Left lobe of liver (tissue), 1 donor: Measurements from ENCODE around the gene CADM1.

DNA sequence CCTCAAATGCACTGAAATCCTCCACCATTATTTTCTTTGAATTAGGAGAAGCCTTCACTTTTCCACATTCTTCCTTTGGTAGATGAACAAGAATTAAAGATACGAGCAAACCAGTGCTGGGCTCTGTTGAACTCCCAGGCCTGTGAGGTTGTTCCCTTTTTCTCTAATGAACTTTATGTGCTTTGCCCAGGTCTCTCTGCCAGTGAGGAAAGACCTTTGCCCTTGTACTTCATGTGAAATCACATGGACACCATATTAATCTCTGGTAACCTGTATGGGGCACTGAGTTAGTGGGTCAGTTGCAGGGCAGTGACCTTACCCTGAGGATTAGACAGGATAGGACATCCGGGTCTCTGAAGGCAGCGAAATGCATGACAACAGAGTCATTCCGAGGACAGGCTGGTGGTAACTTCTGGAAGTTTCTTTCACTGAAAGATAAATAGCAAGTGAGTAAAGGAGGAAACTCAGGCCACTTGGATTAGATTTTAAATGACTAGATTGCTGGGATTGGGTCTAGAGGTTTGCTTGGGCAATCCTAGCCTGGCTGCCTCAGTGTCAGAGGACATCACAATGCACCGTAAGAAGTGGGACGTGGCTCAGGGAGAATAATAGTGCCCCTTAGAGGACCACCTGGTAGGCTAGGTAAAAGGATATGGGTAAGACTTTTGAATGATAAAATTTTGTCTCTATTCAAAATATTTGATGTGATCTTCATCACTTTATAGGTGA lies 93.8 kb downstream of the ZBTB16 start:
- PRO-cap = bidirectional peak, plus-strand start at position 285 of the sequence, minus-strand start at position 144 of the sequence

DNA sequence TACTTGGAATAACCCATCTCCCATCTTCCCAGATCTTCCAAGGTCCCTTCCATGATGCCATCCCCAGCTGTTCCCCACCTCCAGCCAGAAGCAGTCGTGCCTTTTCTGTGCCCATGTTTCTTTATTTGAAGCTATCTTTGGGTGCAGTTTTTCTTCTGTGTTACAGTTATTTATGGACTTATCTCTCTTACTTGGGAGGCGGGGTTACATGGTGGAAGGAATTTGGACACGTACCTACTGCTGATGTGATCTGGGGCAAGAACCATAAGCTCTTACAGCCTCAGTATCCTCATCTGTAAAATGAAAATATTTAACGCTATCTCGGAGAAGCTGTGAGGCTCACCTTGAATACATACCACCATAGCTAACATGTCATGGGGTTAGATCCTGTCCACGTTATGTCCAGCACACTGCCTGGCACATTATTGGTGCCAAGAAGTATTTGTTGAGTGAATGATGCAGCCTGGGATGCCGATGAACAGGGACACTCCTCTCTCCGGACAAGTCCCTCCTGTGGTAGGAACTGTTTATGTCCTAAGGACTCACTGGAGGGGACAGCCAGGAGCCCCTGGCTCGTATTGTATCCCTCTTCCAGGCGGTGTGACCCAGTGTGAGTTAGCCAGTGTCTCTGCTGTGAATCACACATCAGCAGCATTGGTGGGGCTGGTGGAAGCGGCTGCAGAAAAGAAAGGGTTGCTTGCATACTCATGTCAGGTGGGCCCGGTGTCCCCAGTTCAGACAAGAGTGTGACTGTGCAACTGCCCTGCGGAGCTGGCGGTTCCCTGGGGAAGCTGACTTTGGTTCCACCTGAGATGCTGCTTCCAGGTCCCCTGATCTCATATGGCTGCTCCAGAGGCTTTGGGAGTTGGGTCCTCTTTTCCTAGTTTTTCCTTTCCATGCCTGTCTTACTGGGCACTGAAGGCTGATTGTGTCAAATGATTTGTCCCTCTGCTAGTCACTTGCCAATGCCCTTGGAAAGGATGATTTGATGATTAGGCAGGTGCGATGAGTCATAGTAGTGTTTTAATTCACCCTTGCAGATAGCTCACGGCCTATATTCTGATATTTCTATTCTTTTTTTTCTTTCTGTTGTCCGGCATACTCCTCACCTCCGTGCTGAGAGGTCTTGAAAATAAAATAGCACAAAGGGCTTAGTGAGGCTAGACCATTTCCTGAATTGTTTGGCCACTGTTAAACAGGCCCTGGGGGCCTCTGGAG lies 99.3 kb downstream of the ZBTB16 start:
- PRO-cap = no peak

GRCh38 chr11:114175535-114176794 lies 116.5 kb downstream of the ZBTB16 start:
- PRO-cap = bidirectional peak, plus-strand start at chr11:114176542, minus-strand start at chr11:114176470

DNA sequence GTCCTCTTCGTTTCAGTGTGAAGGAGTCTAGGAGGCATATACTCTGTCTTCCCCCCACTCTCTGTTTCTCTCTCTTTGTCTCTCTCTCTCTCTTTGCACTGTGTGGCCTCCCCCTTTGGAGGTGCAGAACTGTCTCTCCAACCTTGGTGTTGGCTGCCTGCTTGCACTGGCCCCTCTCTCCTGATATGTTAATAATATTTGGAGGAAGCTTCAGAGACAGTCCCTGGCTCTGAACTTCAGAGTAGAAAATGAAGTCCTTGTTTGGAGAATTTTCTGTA lies 98.9 kb upstream of the NNMT start:
- PRO-cap = no peak

- PRO-cap = no peak
Measured at GRCh38 chr11:114215651-114216298, 80.4 kb upstream of the NNMT start.

DNA sequence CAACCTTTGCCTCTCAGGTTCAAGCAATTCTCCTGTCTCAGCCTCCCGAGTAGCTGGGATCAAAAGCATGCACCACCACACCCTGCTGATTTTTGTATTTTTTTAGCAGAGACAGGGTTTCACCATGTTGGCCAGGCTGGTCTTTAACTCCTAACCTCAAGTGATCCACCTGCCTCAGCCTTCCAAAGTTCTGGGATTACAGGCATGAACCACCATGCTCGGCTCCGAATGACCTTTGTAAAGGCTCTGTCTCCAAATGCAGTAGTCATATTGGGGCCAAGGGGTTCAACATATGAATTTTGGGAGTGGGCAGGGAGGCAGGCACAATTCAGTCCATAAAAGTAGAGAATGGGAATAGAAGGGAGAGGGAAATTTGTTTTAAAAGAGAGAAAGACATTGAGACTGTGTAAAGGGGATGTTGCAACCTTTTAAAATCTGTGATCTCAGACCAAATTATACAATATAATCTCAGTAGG lies 25.3 kb upstream of the NNMT start:
- PRO-cap = no peak

DNA sequence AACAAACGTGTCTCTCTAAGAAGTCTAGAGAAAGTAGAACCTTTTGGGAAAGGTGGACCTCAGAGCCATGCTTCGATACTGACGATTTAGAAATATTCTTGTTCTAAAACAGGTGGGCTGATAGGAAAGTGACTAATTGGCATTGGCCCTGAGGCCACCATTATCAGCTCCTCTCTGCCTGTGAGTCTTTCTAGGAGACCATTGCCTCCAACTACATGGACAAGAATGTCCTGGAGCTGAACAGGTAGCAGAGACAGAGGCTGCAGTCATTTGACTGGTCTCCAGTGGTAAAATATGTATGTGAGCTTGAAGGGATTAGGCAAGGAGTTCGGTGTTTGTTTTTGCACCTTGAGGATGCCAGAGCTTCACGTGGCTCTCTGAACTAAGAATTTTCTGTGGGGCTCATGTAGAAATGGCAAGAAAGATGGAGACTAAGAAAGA lies 22.0 kb upstream of the NNMT start:
- PRO-cap = no peak

DNA sequence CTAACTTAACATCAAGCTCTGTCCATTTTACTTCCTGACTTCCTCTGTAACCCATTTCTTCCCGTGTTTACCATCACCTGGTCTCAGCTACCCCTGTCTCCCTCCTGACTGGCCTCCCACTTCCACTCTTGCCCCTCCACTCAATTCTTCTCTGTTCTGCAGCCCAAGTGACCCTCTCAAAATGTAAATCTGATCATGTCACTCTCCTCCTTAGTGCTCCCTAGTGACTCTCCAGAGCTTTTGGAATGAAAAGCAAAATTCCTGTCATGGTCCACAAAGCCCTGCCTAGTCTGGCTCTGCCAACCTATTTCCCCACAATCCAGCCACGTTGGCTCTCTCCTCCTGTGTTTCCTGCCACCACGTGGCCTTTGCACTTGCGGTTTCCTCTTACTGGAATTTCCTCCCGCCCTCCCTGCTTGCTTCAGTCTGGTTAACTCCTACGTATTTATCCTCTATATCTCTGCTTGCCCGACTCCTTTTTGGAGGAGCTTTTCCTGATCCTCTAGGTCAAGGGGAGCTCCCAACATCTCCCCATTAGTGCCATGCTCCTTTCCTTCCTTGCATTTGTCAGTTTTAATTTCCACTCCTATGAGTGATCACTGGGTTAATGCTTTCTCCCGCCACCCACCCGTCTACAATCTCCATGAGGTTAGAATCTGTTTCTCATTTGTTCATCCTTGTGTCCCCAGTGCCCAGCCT lies 11.3 kb downstream of the NNMT start:
- PRO-cap = bidirectional peak, plus-strand start at position 415 of the sequence, minus-strand start at position 247 of the sequence

GRCh38 chr11:114313764-114314269 lies 17.6 kb downstream of the NNMT start:
- PRO-cap = no peak

DNA sequence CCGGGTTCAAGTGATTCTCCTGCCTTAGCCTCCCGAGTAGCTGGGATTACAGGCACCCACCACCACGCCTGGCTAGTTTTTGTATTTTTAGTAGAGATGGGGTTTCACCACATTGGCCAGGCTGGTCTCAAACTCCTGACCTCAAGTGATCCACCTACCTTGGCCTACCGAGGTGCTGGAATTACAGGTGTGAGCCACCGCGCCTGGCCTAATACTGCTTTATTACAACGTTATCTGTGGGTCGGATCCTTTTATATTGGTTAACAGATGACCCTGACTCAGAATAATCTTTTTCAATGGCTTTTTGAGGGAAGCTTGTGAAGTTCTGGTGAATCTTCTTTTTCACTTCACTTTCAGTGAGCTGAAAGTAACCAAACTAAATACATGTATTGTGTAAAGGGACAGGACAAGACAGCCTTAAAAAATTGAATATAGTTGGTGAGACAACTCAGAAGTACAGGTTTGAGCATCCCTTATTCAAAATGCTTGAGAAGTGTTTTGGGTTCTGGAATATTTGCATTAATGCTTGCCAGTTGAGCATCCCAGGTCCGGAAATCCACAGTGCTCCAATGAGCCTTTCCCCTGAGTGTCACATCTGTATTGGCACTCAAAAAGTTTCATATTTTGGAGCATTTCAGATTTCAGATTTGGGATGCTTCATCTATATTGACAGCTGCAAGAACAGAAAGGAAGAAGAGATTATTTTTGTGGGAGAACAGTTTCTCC lies 9.2 kb downstream of the RBM7 start:
- PRO-cap = no peak

GRCh38 chr11:115500539-115501579 lies 3.4 kb downstream of the CADM1 start:
- PRO-cap = no peak

GRCh38 chr11:115503820-115504540 lies at the start of gene CADM1:
Gene CADM1 (minus strand): TSS chr11:115504415.
- PRO-cap = bidirectional peak, plus-strand start at chr11:115504673, minus-strand start at chr11:115504415

DNA sequence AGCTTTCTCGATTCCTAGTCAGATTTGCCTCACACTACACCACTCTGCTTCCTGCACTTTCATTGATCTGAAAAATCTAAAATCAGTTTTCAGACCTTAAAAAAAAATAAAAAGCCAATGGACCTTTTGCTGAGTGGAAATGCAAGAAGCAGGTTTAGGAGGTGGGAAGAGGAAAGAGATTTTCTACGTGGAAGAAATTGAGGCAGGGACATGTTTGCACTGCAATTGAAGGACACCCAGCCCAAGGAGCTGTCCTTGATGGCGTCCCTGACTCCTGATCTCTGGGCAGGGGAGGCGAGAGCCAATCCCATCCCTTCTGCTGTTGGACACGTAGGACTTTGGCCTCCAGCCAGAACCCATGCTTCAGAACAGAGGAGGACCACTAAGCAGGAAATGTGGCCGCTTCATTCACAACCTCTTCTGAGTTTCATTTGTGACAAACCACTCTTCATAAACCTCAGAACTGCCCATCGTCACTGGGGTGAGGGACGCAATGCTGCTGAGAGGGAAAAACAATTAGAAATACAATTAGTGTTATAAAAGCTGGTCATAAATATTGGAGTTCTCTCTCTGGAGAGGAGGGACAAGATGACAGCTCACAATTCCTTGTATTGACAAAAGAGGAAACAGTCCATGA lies 216.3 kb upstream of the CADM1 start:
- PRO-cap = no peak

DNA sequence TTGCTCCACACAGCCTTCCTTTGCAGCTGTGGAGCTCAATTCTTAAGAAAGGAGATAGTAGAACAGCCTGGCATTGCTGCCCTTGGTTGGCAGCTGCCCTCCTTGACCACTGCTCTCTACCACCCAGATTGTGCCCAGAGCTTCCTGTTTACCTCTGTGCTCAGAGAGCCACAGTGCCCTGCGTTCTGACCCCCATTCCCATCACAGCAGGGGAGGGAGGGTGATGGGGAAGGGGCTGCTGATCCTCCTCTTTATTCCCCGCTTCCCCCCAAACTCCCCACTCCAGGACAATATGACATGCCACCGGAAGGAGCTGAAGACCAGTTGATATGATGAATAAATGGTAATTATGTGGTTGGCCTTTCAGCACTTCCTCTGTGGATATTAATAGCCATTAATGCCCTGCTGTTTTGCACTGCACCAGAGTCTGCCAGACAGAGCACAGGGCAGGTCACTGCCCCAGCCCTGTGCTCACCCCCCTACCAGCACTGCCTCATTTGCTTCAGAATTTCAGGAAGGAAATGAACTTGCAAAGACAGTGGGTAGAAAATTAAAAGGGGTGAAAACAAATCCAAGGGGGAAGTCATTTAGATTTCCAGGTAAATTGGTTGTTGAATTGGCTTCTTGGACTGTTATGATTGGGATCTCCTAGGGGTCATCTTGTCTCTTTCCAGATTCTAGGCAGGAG lies 426.9 kb upstream of the CADM1 start:
- PRO-cap = no peak

DNA sequence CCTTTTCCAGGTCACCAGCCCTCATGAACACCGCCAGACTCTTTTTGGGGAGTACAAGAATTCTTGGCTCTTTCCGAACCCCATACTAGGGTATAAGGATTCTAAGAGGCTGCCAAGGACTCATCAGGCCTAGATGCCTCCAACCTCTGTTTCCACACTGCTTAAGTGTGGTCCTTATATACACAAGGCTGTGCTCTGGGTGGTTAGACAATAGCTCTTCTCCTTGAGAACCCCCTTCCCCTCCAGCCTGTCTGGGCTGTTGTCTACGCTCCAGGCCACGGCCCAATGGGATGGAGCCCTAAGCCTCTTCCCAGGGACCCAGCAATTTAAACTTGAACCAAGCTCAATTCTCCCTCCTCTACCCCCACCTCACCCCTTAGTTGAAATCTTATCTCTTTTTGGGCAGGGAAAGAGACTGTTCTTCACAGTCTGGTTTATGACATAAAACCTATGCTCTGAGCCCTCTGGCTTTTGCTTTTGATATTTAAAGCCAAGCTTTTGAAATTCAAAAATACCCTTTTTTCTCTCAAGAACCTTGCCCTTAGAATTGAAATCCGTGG lies 327.3 kb downstream of the BUD13 start:
- PRO-cap = no peak

DNA sequence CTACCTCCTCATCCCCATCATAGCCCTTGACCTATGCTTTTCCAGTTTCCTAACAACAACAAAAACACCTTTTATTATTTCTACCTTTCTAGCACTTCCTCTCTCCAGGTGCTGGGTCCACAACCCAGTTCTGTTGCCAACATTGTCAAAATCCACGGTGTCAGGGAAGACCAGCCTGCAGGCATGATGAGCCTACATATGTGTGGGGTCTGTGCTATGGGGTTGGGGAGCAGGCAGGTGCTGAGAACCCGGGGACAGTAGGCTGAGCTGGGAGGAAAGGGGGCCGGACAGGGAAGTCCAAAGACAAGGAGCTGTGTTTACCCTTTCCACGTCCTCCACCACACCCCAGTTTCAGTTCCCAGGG lies 716 bp upstream of the ZPR1 start:
- PRO-cap = bidirectional peak, plus-strand start at position 148 of the sequence, minus-strand start outside the sequence

- PRO-cap = bidirectional peak, plus-strand start at chr11:116832543, minus-strand start at chr11:116832343; bidirectional peak, plus-strand start at chr11:116832976, minus-strand start at chr11:116832944; bidirectional peak, plus-strand start at chr11:116833149, minus-strand start at chr11:116833088
Measured at GRCh38 chr11:116832169-116833270, 2.8 kb downstream of the APOC3 start.

DNA sequence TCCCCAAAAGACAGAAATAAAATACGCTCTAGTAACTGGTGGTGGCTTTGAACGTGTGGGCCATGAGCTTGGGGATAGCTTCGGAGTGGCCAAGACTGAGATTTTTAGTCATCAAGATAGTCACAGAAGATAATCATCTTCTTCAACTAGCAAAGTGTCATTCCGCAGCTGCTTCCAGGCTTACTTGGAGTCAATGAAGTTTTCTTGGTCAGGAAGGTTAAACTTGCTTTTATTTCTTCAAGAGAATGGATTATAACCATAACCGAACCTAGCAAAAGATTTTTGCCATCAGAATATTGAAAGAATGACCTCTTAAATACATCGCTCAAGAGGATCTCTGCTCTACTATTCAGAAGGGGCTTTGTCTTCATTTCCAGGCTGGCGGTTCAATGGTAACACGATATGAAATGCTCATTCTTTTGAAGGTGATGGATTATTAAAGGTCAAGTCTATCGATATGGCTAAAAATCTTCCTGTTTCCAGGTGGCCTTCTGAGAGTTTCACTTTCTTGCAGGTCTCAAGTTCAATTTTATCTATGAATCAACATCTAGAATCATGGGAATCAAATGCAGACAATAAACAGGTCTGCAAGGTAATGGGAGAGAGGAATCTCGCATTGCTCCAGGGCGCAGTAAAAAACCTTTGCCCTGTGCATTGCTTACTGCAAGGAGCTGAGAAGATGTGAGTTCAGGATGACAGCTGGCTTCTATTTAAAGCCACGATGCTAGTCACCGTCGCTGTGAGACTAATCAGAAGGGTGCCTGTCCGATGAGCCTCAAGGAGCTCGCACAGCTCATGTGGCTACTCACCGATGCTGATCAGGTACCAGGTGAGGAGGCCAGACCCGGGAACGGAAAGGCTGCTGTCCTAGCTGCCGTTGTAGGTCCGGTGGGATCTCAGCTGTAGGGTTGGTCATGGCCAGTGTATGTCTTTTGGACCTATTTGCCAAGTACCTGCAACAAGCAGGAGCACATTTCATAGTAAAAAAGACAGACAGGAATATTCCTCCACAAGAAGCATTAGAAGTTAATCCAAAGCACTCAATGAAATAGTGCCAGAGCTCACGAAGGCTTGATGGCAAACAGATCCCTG lies 30.1 kb upstream of the APOA1 start:
- PRO-cap = no peak

- PRO-cap = no peak
Measured at GRCh38 chr11:116990587-116991287, 107.5 kb downstream of the SIK3 start.

DNA sequence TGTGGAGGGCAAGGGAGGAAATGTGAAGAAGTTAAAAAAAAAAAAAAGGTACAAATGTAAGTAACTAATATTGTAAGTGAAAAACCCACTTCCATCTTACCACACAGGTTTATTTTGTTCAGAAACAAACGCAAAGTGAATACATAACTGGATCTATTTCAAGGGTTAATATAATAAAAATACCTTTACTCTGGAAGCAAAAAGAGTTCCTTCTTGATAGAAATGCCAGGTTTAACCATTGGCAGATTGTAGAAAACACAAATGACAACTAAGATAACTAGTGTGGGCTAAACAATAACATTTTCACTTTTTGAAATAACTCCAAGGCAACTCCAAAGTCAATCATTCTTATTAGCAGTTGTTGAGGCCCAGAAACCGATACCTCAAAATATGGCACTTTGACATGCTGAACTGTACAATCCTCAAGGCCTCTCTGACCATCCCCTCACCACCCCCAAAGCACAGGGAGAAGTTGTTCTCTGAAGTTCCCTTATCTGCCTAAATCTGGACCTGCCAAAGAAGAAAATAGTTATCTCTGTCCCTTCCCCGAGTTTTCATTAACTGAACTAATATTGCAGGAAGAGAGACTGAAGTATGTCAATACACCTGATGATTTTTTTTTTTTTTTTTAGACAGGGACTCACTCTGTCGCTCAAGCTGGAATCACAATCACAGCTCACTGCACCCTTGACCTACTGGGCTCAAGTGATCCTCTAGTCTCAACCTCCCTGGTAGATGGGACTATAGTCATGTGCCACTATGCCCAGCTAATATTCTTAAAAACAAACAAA lies 75.2 kb downstream of the SIK3 start:
- PRO-cap = unidirectional peak, minus-strand start at position 563 of the sequence